ENCODE results near the genes FAM72B and PPIAL4D.

GRCh38 chr1:120552287-120552613 is 137.4 kb downstream of the NBPF8 start:
- PRO-cap, result no peak

- PRO-cap, result no peak
These were observed at the start of gene FAM72B for GRCh38 chr1:121183708-121184458. FAM72B (minus strand) TSS chr1:121184340.

GRCh38 chr1:121400027-121400637 is 215.4 kb downstream of the SRGAP2C start:
- PRO-cap, result no peak

- PRO-cap, result no peak
These were observed 185.2 kb downstream of the H3-7 start for GRCh38 chr1:143720411-143721200.

GRCh38 chr1:144983795-144984441 is 111.2 kb downstream of the SRGAP2B start:
- PRO-cap, result no peak

DNA sequence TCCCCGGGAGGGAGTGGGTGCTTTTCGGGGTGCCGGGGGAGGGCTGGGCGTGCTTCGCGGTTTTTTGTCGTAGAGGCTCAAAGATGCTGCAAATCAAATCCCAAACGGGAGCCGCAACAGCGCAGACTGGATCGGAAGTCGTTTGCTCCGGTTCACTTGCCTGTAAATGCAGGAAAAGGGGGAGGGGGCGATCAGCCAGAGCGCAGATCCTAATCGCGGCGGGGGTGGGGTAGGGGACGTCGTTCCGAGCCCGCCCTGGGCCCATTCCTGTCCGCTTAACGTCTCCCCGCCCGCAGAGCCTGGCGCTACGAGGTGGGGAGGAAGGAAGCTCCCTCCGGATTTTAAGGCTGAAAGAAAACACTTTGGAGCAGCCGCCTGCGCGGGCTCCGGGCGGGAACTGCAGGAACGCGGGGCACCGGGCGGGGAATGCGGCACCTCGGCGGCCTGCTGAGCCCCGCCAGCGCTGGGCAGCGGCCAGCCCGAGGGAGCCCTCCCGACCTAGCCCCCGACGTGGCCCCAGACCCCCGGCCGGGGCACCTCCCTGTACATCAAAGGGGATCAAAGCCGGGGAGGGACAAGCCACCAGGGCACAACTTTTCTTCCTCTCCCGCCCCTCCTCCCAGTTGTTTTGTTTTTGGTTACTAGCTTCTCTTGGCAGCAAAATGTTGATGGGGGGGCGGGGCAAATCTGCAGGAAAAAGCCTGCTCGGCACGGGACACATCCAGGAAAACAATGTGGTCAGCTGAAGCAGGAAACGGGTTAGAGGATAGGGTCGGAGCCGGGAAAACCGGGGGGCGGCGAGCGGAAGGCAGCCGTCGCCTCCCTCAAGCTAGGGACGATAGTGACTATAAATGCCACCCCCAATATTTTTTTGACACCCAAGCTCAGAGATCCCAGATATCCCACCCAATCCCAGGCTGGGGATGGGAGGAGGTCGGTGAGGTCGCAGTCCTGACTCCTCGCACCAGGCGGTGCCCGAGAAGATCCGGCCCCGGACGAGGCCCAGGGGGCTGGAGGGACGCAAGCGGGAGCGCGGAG is 1.5 kb downstream of the SRGAP2B start:
- PRO-cap, result no peak

DNA sequence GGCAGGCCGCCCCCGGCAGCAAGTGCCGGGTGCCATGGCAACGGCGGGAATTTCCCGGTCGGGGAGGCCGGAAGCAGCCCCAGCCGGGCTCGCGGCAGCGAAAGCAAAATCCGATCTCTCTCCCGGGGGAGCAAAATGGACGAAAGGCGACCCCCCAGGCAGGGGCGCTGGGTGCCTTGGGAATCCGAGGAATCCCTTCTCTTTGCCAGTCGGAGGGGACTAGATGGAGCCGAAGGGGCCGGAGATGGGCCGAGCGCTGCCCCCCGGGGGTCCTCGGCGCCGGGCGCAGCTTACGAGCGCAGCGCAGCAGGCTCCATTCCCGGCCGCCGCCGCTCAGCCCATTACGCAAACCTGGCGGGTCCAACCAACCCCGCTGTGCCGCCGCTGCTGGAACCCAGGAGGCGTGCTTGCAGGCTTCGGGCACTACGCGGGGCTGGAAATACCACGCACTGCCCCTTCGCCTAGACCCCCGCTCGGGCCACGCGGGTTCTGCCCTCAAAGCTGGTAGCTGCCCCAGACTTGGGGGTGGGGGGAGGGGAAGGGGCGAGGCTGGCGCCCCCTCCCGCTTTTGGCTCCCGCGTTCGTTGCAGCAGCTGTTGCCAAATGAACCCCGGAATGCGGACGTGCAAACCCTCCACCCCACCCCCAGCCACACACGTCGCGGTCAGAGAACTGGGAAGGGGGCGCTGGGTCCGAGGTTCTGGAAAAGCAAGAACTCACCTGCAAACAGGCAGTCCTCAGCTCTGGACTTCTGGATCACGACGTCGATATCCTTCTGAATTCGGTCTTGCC is 26.9 kb downstream of the PPIAL4D start:
- PRO-cap, result no peak

DNA sequence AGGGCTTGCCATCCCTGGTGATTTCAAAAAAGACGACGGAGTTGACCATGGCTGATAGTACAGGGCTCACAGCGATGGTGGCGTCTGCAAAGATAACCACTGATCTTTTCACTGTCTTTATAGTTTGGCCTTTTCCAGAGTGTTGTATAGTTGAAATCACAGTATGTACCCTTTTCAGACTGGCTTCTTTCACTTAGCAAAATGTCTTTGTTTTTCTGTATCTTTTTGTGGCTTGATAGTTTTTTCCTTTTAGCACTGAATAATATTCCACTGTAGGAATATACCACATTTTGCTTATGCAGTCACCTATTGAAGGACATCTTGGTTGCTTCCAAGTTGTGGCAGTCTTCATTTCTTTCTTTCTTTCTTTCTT is at the start of gene PPIAL4D:
Gene PPIAL4D, minus strand, starts transcription at position 99 of the 373 bp plus-strand sequence.
- PRO-cap, result no peak

DNA sequence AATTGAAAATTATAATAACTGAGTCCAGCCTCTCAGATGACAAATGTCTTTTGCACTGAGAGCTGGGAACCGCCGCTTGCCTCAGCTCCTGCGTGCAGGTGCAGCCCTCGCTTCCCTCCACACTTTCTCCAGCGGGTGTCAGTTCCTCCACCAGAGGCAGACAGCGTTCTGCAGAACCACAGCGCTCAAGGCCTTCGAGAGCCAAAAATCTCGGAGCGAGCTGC is 40.3 kb upstream of the PPIAL4D start:
- PRO-cap, result no peak

- PRO-cap, result unidirectional peak, plus-strand start at chr1:145857269
These were observed 1.9 kb downstream of the PIAS3 start for GRCh38 chr1:145856990-145857319.

DNA sequence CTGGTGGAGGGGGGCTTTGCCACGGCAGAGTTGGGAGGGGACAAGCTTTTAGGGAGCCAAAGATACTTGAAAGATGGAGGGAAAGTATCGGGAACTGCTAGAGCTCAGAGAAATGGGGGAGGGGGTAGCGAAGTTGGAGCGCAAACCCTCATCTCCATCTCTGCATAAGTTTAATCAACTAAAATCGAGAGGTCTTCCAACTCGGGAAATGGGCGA is 323 bp upstream of the PIAS3 start:
- PRO-cap, result no peak

DNA sequence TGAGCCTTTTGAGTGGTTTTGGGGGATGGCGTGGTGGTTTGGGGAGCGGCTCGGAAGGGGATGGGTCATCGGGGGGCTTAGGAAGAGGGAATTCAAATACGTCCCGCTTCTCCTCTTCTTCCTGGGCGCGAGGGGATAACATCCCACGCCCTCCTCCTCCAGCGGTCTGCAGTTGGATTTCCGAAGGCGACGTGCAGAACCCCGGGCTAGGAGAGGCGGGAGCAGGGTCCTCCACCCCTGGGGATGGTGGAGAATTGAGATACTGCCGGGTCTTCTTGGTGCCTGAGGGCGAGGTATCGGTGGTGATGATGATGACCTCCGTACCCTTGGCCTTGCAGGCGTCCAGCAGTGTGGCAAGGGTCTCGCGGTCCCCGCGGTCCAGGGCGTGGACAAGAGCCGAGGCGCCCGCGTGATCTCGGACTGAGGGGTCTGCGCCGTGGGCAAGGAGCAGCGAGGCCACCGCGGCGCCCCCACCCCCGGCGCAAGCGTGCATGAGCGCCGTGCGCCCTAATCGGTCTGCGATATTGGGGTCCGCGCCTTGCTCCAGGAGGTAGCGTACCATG is 3.3 kb downstream of the ANKRD34A start:
- PRO-cap, result no peak

DNA sequence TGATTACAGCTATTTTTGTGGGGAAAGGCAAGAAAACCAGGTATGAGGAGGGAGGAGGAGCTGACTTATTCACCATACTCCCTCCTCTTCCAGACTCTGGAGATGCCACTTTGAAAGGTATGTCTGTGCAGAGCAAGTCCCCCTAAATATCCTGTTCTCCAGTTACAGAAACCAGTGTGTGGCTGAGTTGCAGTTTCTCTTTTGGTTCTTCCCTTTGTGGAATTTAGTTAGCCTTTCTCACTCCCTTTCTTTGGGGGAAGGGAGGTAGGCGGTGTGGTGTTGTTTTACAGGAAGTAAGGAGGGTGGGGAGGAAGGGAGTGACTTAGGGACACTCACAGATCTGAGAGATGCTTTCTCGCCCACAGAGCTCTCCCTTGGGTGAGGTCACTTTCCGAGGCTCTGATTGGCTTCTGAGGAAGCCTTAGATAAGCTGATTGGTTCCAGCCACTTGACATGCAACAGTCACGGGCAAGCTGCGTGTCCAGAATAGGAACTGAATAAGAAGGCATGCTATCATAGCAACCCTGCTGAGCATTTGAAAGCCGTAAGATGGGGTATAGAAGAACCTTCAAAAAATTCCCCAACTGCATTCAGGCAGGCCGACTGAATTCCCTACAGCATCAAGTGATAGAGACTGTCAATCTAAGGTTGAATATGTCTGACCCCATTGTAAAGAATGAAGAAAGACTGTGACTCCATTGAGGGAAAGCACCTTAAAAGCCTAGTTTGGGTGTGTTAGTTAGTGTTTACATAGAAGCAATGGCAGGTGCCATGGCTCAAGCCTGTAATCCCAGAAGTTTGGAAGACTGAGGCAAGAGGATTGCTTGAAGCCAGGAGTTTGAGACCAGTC is 15.0 kb downstream of the POLR3GL start:
- PRO-cap, result bidirectional peak, plus-strand start at position 513 of the sequence, minus-strand start at position 216 of the sequence

GRCh38 chr1:145991456-145992447 is 4.6 kb downstream of the TXNIP start:
- PRO-cap, result no peak

DNA sequence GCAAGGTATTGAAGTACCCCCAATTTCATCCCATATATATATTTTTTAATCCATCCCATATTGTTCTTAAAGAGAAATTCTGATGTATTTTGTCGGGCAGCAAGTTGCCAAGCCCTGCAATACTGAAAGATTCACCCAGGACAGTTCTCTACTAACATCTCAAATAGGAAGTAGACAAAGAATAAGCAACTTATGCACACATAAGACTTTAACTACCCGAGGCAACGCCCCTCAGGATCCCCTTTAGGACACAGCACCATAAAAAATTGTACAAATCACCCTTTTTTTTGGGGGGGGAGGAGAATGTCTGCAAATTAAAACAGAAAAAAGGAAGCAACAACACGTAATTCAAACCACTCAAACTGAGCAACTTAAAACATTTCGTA is 824 bp downstream of the TXNIP start:
- PRO-cap, result no peak

DNA sequence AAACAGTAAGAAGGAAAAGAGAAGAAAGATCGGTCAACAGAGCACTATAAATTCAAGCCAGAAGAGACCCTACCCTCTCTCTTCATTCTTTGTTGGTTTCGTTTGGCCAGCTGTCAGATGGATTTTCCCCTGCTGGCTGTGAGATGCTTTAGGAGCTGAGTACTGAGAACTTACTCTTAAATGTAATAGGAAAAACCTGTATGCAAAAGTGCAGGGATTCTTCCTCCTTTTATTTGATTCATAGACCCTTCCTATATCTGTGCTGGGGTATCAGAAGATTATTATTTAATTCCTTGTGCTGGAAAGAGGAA is 1.4 kb upstream of the TXNIP start:
- PRO-cap, result unidirectional peak, minus-strand start at position 84 of the sequence; bidirectional peak, plus-strand start at position 116 of the sequence, minus-strand start at position 84 of the sequence

DNA sequence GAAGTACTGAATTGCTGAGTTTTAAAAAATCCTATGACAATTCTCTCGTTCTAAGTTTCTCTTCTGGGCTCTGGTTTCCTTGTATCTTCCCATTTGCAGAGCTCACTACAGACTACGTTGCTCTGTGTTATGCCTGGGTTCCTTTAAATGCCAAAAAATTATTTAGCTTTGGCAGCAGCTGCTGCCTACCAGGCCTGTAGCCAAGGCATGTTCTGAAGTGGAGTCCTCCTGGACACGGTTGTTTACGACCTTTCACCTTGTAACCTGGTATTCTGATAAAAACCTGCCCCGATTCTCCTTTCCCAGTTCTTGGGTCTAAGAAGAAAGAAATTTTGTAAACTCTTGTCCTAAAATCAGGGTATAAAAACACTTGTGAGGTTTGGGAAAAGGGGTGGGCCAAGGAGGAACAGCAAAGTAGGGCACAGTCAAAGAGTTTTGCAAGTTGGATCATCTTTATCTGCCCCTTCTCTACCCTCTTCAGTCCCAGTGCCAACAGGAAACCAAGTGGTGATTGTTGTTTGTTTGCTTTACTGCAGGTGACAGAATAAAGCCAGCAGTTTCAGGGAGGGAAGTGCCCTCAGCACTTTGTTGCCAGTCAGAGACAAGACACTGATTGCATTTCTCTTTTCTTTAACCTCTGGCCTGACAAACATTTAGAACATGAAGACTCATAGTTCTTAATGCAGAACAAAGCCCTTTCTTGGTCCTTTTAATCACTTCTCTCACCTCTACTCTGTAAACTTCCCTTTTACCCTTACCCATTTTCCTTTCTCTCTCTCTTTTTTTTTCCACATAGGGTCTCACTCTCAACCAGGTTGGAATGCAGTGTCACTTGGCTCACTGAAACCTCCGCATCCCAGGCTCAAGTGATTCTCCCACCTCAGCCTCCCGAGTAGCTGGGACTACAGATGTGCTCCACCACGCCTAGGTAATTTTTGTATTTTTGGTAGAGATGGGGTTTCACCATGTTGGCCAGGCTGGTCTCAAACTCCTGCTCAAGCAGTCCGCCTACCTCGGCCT is 3.2 kb upstream of the TXNIP start:
- PRO-cap, result unidirectional peak, plus-strand start at position 556 of the sequence

DNA sequence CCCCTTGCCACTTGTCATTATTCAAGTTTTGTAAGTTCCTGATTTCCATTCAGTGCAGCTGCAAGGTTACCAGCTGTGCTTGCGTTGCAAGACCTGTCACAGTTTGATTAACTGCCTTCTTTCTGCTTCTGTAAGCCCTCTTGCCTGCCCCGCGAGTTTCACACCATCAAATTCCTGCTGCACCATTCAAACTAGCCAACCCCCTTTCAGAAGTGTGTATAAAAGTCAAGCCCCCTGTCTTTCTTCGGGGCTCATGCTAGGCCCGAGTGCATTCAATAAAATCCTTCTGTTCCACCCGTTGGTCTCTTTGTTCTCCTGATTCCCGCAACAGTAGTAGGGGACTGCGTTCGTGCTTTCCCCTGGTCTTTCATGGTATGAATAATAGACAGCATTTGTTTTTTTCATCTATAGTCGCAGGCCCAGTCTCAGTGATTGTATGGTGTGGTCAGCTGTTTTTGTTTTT is 43.3 kb upstream of the PPIAL4H start:
- PRO-cap, result no peak

DNA sequence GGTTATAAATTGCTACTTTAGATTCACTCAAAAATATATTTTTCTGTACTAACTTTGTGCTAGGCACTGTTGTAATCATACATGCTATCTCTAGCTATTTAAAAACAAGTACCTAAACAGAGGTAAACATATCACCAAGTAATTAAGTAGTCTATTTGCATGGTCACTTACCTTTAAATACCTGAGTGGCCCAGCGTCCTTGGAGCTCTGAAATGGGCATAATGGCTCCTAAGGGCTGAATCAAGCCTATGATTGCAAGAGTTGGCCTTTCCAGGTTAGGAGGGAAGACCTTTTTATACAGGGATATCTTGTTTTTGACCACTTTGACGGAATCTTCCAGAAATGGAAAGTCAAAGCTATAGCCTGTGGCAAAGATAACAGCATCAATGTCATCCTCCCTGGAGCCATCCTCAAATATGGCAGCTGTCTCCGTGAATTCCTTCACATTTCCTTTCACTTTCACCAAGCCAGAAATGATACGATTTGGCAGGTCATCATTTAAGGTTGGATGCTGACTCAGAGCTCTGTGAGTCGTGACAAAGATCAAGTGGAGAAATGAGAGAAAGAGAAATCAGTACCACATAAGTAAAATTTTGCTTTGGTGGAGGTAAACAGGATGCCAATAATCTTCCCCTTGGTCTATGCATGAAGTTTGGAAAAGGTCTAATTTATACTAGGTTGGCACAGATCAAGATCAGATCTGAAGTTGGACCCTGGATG is 24.0 kb downstream of the FMO5 start:
- PRO-cap, result no peak

GRCh38 chr1:147223545-147224593 is 1.3 kb downstream of the FMO5 start:
- PRO-cap, result no peak